Pericardium fibroblast (primary cell): Measurements from ENCODE around the genes AIFM3 and HIC2.

- RAMPAGE, long total RNA, result no peak
These were observed 2.0 kb downstream of the TANGO2 start for GRCh38 chr22:20022911-20023296.

DNA sequence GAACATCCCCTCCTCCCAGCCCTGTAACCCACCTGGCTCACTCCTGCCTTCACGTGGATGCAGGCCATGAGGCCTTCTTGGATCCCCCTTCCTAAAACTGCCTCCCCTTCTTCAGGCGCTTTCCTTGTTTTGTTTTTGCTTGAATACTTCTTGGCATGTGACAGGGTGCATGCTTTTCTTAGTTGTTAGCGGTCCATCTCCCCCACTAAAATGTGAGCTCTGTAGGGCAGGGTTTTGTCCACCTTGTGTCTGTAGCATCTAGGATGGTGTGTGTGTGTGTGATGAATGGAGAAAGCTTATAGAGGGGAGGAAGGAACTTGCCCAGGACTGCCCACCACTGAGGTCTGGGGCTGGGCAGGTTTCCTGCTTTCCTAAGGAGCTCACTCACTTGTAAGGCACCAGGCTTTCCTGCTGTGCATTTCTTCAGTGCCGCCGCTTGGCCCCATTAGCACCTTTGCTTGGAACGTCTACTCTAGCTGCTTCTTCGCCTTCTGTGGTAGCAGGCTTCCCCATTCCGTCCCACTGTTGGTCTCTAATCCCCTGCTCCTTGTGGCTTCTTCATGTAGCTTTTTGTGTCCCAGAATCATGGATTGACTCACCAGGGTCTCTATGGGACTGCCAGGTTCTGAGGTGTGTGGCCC, 3.2 kb downstream of the DGCR8 start:
- RAMPAGE, long total RNA, result no peak

DNA sequence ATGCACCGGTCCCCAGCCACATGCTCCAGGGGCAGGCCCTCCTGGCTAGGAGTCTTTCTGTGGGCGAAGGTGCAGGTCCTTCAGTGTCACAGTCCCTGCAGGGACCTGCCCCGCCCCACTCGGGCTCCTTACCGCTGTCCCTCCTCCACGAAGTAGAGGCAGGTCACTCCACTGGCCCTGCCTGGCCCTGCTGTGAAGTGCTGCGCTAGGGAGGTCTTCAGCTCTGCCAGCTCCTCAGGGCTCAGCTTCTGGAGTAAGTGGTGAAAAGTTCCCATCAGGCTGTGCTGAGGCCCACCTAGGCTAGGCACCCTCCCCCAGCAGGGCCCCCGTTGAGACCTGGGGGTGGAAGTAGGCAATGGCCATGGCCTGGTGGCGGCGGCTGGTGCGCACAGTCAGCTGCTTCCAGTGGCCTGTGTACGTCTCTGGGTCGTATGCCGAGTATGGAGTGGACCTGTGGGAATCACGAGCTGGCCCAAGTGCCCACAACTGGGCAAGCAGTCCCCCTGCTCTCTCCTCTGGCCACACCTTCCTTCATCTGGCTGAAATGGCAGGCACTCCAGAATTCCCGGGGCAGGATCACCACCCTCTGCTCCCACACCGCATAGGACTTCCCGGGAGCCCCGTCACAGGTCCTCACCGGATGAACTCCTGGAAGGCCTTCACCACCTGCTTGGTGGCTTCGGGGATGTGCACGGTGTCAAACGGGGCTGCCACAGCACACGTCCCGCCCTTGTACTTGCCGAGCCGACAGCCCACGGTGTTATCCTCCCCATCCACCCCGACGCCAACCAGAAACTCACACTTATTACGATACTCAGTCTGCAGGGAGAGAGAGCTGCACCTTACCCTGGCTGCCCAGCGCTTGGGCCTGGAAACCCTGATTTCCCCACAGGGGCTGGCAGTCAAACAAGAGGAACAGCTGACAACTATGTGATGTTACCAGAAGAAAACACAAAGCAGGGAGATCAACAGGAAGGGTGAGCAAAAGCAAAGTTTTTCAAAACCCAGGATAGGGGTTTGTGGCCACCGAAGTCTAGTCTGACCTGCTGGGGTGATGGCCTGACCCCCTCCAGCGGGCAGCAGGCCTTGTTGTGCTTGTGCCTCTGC, 922 bp upstream of the RANBP1 start:
- RAMPAGE, long total RNA, result no peak

DNA sequence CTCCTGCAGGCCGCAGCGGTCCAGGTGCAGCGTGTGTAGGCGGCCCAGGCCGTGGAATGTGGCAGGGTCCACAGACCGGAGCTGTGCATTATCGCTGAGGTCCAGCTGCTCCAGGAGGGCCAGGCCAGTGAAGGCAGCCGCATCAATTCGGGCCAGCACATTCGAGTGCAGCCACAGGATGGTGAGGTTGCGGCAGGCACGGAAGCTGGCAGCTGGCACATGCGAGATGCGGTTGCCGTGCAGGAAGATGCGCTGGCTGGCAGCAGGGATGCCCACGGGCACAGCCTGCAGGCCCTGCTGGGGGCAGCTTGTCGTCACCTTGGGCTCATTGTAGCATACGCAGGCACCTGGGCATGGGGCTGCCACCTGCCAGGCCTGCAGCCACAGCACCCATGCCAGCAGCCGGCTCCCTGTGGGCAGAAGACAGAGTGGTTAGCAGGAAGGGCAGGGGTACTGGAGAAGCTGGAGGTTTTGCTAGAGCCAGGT, 25.4 kb downstream of the RTN4R start:
- RAMPAGE, long total RNA, result no peak

- RAMPAGE, long total RNA, result no peak
These were observed 24.5 kb downstream of the RTN4R start for GRCh38 chr22:20243538-20244103.

DNA sequence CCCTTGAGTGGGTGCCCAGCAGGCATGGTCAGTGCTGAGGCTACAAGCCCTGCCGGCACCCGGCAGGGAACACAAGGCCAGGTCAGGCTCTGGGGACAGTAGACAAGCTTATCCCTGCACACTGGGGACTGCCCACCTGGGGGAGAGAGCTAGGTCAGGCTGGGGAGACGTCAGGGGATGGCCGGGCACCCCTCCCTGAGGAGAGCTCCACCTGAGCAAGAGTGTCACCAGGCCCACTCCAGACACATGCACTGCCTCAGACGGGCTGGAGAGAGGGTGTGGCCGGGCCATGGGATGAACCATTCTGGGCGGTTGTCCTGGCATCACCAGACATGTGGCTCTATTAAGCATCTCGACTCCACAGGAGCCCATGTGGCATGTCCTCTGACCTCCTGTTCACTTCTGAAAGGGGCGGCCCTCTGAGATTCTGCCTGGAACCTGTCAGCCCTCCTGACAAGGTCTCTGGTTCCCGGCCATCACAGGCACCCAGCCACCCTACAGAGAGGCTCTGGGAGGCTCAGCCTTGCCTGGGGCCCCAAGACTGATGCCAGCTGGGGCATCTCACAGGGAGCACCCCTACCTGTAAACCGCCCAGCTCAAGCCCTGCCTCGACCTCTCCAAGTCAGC, 22.8 kb upstream of the RTN4R start:
- RAMPAGE, long total RNA, result no peak

DNA sequence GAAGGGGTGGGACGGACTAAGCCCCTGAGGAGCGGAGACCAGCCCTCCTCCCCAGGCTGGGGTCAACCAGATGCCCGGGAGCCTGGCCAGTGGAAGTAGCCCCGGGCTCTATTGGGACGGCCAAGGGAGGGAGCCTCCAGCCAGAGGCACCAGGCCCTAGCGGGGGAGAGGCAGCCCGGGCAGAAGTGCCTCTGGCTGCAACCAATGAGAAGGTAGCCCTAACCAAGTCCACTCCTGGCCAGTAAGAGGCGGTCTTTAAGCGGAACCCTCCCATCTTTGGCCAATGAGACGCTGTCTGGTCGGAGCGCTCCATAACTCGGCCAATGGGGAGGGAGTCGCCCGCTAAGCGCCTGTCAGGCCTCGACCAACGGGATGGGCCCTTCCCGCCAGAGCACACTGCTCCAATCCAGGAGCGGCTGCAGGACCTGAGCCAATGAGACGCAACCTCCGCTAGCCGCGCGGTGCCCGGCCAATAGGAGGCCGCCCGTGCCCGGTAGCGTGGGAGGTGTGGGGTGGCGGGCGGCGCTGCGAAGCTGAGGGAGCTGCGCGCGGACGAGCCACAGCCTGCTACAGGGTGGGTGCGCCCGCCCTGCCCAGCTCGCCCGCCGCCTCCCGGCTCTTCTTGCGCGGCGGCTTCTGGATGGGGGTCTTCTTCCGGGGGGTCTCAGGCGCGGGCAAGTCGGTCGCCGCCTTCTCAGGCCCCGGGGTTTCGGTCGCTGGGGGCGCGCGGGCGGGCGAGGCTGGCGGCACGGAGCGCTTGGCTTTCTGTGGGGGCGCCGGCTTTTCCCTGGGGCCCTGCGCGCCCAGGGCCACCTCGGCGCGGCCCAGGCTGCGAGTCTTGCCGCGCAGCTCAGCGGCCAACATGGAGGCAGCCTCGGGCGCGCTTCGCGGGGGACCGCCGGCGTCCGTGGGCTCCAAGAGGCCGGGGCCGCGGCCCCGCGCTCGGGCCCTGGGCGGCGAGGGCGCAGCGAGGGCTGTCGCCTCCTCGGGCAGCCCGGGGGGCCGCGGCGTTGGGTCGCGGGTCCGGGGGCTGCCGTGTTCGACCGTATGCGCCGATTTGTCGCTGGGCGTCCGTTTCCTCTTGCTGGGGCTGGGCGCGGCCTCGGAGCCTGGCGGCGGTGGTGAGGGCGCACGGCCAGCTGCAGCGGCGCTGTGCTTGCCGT, 12.4 kb downstream of the SCARF2 start:
- RAMPAGE, long total RNA, result no peak

- RAMPAGE, long total RNA, result no peak
These were observed 739 bp upstream of the SCARF2 start for GRCh38 chr22:20438240-20438887.

- RAMPAGE, long total RNA, result no peak
These were observed 4.3 kb downstream of the MED15 start for GRCh38 chr22:20511723-20512102.

DNA sequence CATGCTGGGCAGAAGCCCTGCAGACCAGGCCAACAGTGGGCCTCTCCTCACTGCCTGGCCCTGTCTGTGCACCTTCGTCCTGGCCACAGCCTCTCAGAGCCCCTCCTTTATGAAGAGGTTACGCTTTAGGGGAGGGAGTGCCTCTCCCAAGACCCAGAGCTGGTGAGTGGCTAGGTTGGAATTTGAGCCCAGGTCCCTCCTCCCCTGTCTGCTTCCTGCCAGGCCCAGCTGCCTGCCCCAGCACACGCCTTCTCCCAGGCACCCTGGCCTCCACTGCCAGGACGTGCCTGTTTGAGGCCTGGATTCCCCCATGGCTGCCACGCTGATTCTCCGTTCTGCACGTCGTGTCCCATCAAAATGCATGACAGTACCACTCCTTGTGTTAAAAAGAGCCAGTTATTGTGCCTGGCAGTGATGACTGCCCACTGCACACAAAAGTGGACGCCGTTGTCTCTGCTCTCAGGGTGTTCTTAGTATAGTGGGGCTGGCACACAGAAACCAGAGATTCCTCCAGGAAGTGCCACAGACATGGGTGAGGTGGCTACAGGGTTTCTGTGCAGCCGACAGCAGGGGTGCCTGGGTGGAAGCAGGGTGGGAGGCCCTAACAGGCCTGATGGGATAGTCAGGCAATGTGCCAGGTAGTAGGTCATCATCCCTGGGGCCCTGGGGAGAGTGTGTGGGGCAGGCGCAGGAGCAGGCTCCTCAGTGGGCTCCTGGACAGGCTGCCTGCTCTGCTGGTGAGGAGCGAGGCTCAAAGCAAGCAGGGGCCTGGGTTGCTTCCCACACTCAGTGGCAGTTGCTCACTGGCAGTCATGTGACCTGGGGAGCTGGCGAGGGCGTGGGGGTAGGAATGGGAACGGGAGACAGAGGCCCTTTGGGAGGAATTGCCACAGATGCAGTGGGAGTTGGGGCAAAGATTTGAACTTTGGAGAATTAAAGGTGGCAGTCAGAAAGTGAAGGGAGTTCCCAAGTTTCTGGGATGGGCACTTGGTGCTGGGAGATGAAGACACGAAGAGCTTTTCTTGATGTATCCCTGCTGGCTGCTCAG, 24.2 kb downstream of the MED15 start:
- RAMPAGE, long total RNA, result no peak

DNA sequence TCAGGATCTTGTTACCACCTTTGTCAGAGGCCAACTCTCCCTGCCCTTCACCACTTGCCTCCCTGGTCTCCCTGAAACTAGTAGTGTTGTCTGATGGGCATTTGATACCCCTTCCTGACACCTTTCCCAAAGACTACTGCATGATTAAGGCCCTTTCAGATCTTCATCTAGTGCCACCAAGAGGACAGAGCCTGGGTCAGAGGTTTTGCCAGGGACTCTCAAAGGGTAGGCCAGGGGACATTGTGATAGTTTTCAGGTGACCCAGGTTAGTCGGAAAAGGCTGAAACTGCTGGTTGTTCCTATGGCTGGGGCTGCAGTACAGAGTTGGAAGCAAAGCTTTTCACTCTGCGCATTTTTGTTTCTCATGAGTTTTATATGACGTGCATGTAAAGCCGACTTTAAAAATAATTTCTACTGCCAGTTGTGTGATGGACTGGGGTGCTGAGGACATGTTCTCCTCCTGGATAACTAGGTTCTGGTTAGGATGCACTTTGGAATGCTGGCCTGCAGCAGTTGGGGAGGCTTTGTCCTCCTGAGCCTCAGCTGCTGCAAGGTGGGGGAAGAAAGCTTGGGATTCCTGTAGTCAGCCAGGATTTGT, 50.8 kb downstream of the MED15 start:
- RAMPAGE, long total RNA, result no peak

DNA sequence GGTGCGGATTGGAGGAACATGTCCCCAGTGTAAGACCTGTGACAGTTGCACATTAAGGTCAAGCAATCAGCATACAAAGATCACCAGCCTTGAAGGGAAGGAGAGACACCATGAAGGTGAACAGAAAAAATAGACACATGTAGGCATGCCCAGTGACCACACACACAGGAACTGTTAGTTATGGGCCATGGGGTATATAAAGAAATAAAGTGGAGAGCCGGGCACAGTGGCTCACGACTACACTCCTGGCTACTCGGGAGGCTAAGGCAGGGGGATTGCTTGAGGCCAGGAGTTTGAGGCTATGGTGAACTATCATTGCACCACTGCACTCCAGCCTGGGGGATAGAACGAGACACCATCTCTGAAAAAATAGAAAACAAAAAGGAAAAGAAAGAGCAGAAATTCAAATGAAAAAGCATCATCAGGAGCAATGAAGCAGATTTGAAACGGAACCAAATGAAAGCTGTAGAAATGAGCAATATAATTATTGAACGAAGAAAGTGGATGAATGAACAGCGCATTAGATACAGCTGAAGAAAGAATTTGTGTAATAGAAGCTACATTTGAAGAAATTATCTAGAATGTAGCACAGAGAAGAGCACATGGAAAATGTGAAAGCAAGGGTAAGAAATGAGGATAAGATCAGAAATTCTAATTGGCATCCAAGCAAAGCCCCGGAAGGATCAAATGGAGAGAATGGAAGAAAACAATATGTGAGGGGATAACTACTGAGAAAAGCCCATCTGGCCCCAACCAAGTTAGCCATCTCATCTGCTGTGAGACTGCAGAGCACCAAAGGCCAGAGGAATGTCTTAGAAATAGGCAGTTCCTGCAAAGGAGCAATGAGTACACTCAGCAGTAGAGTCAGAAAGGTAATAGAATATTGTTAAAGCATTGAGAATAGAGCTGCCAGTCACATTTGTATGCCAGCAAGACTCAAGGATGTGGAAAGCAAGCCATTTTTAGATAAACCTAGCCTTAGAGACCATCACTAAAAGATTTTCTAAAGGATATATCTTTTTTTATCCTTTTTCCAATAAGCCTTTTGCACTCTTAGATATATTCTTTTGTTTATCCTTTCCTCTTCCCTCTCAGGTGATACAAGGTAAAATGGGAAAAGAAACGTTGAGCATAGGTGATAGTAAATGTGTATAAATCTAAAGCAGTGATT, 51.8 kb downstream of the MED15 start:
- RAMPAGE, long total RNA, result no peak

- RAMPAGE, long total RNA, result no peak
These were observed 46.5 kb upstream of the SERPIND1 start for GRCh38 chr22:20727315-20728000.

DNA sequence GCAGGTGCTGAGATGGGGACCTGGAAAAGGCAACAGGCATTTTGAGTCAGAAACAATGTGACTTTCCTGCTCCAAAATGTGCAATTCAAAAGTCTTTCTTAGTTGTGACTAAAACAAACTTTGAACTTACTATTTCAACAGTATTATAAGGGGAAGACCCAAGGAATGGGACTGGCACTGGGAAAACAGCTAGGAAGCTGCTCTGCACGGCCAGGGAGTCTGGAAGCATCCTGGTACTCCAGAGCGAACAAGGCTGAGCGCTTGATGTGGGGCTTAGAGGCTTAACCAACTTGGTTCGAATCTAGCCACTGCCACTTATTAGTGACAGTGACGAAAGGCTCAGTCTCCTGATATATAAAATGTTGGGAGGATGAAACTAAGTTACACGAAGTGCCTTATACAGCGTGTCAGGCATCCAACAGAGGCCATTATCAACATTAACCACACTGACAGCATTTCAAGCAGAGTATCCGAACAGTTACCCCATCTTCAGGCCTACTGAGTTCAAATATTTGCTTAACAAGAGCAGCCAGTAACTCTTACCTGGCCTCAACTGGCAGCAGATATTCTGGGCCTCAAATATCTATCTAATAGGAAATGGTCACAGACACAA, 2.6 kb downstream of the SERPIND1 start:
- RAMPAGE, long total RNA, result no peak

GRCh38 chr22:20795284-20796773, 21.9 kb downstream of the SERPIND1 start:
- RAMPAGE, long total RNA, result no peak

DNA sequence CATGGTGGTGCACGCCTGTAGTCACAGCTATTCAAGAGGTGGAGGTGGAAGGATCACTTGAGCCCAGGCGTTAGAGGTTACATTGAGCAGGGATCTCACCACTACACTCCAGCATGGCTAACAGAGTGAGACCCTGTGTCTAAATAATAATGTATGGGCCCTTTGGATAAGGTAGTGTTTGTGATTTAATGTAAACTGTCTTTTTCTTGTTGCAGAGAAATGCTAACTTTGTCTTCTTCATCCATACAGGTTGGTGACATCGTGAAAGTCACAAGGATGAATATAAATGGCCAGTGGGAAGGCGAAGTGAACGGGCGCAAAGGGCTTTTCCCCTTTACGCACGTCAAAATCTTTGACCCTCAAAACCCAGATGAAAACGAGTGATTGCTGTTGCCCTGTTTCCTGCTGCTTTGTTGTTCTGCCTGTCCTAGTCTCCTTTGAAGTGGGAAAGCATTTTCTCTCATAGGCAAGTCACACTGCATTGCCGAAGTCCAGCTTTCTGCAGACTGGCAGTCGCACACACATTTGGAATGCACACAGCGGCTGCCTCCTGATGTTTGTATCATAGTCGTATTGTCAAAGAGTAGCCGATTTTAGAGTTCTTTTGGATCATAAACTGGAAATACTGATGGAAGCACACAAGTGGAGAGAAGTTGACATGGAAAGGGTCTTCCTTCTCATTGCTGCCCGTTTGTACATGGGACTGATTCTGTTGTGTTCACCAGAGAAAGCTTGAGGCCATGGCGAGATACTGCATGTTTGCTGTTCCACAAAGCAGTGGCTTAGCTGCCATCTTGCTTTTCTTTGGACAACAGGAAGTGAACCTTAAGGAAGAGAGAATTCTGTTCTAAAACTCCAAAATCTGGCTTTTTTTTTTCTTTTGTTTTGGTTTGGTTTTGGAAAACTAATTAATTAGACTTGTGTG, 17.3 kb upstream of the AIFM3 start:
- RAMPAGE, long total RNA, result no peak

DNA sequence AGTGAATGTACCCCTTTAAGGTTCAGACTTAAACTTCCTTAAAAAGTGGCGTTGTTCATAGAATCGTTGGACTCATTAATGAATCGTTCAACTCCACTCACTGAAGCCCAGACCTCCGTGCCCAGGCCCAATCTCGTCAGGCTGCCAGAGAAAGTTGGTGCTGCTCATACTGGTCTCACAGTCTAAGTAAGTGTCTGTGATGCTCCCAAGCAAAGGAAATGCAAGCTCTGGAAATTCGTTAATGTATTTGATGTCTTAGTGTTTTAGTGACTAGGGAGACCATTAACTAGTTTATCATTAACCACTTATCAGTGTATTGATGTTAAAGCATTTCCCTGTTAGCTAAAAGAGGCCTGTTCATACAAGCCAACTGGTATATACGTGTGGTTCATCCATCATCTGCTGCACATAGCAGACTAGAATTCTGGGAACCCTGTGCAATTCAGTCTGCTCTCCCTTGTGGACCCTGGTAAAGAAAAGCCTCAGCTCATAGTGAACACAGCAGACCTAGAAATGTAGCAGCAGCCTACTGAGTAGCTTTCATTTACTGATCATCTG, 15.9 kb upstream of the AIFM3 start:
- RAMPAGE, long total RNA, result no peak

- RAMPAGE, long total RNA, result no peak
These were observed at the start of gene AIFM3 for GRCh38 chr22:20967012-20967412. Gene AIFM3, plus strand, starts transcription at chr22:20967255.

- RAMPAGE, long total RNA, result no peak
These were observed 5.6 kb downstream of the THAP7 start for GRCh38 chr22:20995869-20997110.

- RAMPAGE, long total RNA, result no peak
These were observed at the start of gene HIC2 for GRCh38 chr22:21417295-21417836. Gene HIC2, plus strand, starts transcription at chr22:21417371.